Hepatocyte (in vitro differentiated cells and primary cell): ENCODE measurements around the genes SIM2 and VPS26C.

DNA sequence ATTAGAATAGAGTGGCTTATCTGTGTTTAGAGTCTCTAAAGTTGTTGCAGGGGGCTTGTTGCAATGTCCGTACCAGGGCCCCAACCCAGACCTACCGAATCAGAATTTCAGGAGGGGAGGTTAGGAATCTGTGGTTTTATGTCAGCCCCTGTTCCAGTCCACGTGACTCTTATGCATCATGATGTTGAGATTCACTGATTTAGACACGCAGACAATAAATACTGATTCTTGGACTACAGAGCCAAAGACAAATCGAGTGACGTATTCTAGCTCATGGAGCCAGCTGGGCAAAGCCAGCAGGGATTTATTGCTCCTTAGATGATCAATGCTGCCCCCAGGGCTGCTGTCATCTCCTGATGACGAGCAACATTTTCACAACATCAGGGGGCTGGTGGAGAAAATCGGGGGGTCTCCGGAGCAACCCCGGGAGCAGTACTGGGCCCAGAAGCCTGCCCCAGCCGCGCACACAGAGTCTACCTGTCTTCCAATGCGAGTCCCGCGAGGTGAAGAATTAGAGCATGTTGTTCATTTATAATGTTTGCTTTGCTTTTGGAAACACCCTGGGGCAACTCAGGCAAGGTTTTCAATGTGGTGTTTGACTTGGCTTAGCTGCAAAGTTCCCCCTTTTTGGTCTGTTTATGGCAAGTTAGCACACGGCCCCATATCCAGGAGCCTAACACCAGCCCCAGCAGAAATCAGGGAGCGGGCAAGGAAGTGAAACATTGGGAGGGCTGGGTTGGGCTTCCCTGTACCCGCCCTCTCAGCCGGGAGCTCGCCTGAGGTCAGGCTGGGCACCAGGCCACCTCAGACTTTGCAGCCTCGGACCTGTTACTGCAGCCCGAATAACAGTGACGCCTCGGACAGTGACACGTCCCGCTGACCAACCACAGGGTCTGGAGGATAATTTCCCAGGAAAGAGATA is 19.8 kb upstream of the CLDN14 start:
- RAMPAGE, long total RNA, result no peak
- RRBS, result no CpG with 5 or more reads among the region's 26 CpGs

DNA sequence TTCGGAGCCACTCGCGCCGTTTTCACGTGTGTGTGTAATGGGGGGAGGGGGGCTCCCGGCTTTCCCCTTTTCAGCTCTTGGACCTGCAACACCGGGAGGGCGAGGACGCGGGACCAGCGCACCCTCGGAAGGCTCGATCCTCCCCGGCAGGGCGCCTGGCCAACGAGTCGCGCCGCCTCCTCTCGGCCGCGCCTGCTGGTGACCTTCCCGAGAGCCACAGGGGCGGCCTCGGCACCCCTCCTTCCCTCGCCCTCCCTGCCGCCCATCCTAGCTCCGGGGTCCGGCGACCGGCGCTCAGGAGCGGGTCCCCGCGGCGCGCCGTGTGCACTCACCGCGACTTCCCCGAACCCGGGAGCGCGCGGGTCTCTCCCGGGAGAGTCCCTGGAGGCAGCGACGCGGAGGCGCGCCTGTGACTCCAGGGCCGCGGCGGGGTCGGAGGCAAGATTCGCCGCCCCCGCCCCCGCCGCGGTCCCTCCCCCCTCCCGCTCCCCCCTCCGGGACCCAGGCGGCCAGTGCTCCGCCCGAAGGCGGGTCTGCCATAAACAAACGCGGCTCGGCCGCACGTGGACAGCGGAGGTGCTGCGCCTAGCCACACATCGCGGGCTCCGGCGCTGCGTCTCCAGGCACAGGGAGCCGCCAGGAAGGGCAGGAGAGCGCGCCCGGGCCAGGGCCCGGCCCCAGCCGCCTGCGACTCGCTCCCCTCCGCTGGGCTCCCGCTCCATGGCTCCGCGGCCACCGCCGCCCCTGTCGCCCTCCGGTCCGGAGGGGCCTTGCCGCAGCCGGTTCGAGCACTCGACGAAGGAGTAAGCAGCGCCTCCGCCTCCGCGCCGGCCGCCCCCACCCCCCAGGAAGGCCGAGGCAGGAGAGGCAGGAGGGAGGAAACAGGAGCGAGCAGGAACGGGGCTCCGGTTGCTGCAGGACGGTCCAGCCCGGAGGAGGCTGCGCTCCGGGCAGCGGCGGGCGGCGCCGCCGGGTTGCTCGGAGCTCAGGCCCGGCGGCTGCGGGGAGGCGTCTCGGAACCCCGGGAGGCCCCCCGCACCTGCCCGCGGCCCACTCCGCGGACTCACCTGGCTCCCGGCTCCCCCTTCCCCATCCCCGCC is at the start of gene SIM2:
TSS of gene SIM2 (plus strand) at position 539 of the 1,100 bp plus-strand sequence.
- RAMPAGE, long total RNA, result no peak
- RRBS, result 3% methylated on average over 65 of the region's 135 CpGs

DNA sequence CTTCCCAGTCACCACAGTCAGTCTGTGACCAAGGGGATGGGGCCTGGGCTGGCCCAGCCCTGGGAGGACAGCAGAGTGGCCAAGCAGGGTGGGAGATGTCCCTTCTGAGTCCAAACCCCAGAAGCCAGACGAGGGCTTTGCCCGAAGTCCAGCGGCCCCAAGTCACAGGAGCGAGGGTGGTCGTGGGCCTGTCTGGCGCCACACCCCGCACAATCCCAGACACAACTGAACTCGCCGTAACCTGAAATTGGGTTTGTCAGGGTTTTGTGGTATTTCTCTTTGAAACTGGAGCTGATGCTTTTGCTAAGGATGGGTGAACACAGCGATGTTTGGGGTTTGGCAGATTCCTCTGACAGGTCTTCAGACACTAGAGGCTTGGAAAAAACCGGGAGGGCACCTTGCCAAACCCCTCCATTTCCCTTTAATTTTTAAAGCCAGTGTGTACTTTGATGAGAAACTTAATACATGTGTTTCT is 29.8 kb downstream of the SIM2 start:
- RAMPAGE, long total RNA, result no peak
- RRBS, result no CpG with 5 or more reads among the region's 11 CpGs

DNA sequence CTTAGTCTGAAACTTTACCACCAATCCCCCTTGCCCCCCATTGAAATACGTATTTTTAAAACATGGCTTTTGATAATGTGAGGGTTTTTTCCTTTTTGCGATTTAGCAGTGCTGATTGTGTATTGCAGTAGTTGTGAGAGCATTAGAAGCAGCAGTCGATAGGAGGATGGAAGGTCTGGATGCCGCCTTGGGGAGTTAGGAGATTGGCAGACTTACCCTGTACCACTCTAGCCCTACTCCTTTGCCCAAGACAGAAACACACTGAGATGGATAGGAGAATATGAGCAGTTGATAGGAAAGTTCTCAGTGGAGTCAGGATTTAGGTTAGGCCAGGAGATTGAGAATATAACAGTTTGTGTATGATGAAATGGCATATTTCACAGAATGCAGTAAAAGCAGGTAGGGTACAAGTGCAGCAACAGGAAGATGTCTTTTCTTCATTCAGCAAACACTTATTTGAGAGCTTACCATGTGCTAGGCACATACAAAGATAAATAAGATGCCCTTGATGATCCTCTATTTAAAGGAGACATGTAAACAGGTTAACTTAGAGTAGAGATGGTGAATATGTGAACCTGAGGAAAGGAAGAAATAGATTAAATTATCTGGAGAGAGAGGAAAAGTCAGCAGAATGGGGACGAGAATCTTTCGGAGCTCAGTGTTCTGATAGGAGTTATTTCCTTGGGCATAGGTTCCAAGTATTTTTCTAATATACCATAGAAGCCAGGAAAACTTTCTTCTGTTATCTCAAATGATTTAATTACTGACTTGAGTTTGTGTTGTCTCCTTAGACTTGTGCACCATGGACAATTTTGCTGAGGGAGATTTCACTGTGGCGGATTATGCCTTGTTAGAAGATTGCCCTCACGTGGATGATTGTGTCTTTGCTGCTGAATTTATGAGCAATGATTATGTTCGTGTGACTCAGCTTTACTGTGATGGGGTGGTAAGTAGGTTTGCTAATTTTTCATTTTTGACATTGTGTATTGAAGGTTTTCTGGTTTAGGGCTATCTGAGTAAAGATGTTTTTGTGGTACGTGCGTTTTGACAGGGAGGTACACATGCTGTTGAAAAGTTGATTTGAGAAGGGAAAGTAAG is 13.8 kb downstream of the TTC3 start:
- RAMPAGE, long total RNA, result no peak
- RRBS, result no CpG with 5 or more reads among the region's 11 CpGs

DNA sequence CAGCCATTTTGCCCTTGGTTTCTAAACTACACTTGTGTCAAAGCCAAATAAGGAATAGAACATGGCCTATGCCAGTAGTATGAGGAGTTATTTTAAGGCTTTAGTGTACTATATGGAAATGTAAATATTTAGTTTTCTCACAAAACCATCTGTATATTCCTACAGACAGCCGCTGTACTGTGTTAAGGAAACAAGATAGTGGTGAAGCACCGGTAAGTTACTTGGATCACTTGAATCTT is 86.4 kb downstream of the TTC3 start:
- RAMPAGE, long total RNA, result no peak
- RRBS, result no CpG with 5 or more reads among the region's 2 CpGs

GRCh38 chr21:37207122-37207825 is 59.9 kb downstream of the VPS26C start:
- RAMPAGE, long total RNA, result no peak
- RRBS, result no CpG with 5 or more reads among the region's 6 CpGs

- RAMPAGE, long total RNA, result no peak
- RRBS, result 3% methylated on average over 6 of the region's 33 CpGs
Measured at GRCh38 chr21:37221145-37221754, 45.9 kb downstream of the VPS26C start.

GRCh38 chr21:37257152-37257931 is 9.8 kb downstream of the VPS26C start:
- RAMPAGE, long total RNA, result no peak
- RRBS, result under 1% methylated on average over 9 of the region's 33 CpGs

DNA sequence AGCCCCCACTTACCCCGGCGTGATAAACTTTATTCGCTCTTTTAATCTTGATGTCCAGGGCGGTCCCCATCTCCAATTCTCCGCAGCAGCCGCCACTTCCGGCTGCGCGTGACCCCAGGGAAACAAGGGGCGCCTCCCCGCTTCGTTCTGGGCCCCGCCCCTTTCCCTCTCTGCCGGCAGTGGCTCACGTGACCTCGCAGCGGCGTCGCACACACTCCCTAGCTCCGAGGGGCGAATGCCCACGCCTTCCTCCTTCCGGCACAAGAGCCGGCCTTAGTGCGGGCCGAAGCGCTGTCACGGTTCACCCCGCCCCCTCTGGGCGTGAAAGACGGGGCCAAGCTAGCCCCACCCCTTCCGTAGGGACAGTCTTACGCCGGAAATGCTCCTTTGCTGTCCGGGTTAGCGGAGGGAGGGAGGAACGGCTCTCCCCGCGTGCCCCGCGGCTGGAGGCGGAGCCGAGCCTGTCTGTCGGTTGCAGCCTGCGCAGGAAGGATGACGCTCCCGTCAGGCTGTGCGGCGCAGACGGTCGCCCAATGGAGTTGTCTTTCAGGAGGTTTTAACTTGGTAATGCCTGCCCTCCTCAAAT is at the start of gene VPS26C:
TSS of gene VPS26C (minus strand) at position 110 of the 586 bp plus-strand sequence.
- RAMPAGE, long total RNA, result no peak
- RRBS, result 1% methylated on average over 25 of the region's 51 CpGs

DNA sequence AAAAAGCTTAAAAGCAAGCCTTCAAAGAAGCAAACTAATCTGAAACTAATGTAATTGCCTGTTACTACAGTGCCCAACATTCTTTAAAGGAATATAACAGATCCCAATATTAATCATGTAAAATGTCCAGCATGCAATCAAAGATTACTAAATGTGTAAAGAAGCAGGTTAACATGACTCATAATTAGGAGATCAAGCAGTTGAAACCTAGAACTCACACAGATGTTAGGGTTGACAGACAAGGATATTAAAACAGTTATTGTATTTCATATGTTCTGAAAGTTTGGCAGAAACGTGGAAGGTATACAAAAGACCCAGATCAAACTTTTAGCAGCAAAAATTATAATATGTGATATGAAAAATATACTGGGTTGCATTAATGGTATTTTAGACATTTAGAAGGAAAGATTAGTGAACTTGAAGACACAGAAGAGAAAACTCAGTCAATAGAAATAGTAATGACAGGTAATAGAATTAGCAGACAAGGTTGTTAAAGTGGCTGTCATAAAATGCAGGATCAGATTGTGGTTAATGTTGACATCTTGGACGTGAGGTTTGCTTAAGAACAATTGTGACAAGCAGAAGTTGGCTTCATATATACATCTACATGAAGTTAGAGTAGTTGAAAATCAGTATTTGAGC is 18.0 kb downstream of the DYRK1A start:
- RAMPAGE, long total RNA, result no peak
- RRBS, result no CpG with 5 or more reads among the region's 2 CpGs

DNA sequence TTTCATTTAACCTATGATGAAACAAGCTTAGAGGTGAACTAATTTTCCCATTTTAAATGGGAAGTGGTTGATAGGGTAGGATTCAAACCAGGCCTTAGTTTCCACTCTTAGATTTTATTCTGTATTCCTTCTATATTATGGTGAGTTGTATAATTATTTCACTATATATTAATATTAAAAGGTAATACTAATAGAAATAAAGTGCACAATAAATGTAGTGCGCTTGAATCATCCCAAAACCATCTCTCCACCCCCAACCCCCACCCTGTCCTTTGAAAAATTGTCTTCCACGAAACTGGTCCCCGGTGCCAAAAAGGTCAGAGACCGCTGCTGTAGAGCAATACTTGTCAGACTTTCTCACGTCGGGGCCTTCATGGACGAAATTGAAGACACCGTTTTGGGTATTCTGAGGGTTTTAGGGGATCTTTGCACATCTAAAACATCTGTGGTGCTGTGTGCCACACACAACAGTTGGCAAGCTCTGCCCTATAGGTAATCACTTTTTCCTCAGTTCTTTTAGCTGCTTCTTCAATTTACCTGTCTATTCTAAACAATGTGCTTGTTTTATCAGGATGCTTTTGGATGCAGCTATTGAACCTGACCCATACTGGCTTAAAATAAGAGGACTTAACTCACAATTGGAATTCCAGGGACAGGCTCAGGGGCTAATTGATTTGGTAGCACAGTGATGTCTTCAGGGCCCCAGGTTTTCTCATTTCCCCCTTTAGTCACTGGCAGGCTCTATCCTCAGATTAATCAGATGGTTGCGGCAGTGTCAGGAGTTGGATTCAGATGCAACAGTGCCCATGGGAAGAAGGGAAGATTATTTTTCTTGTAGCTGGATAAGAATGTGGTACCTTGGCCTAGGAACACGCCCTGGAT is 19.7 kb downstream of the DYRK1A start:
- RAMPAGE, long total RNA, result no peak
- RRBS, result no CpG with 5 or more reads among the region's 10 CpGs

DNA sequence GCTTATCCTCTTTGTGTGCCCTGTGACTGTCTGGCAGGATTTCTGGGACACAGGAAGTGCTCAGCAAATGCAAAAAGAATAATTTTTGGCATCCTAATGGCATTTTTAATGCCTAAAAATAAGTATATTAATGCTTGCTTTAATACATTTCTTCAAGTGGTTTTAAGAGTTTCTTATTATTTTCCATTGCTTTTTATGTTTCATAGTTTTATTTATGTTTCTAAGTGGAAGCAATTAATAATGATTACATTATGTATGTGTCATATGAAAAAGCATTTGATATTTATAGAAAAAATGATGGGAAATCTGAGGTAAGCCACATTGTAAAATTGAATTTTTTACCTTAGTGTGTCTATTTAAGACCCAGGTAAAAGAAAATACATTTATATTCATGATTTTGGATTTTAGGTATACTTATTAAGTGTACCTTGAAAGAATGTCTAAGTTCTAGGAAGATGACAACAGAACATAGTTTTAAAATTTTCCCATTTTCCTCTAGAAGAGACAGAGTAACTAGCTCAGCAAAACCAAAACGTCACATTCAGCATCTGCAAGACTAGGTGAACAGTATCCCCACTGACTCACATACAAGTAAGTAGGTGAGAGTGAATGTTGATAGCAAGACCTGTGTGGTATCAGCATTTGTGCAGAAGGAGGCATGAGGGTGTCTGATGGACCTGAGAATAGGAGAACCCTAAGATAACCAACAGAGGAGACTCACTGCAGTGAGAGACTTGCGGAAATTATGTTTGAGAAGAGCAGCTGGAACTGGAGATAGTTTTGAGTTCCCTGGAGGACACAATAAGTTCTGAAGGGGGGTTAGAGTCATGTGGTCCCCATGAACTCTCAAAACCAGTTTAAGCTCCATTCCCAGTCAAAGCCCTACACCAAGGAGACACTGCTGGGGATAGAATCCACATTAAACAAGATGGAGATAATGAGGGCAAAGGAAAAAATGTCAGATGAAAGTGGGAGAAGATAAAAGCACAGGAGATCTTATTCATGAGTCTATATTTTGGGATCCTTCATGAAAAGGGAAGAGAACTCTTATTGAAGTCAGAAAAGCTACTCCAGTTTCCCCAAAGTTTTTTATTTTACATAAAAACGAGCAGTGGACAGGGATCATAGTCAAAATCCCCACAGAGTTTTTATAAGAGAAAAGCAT is 59.0 kb downstream of the DYRK1A start:
- RAMPAGE, long total RNA, result no peak
- RRBS, result no CpG with 5 or more reads among the region's 3 CpGs

GRCh38 chr21:37447413-37447852 is 80.9 kb downstream of the DYRK1A start:
- RAMPAGE, long total RNA, result no peak
- RRBS, result no CpG with 5 or more reads among the region's 4 CpGs

GRCh38 chr21:37477931-37478580 is 111.5 kb downstream of the DYRK1A start:
- RAMPAGE, long total RNA, result no peak
- RRBS, result no CpG with 5 or more reads among the region's 3 CpGs

GRCh38 chr21:37533030-37533797 is 166.6 kb downstream of the DYRK1A start:
- RAMPAGE, long total RNA, result no peak
- RRBS, result no CpG with 5 or more reads among the region's 18 CpGs

DNA sequence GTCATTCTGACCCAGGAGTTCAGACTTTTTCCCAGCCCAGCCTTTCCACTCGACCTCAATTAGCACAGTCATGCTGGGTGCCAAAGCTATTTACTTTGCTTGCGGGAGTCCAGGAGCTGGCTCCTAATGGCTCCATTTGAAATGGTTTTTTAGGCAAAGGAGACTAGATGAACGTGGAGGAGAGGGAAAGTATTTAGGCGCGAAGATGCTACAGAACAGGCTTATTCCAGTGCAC is 198.3 kb downstream of the DYRK1A start:
- RAMPAGE, long total RNA, result no peak
- RRBS, result no CpG with 5 or more reads among the region's 5 CpGs

GRCh38 chr21:38277304-38277845 is 20.6 kb downstream of the KCNJ15 start:
- RAMPAGE, long total RNA, result no peak
- RRBS, result no CpG with 5 or more reads among the region's 9 CpGs

- RAMPAGE, long total RNA, result no peak
- RRBS, result no CpG with 5 or more reads among the region's 12 CpGs
Measured at GRCh38 chr21:38296285-38296988, 39.6 kb downstream of the KCNJ15 start.

DNA sequence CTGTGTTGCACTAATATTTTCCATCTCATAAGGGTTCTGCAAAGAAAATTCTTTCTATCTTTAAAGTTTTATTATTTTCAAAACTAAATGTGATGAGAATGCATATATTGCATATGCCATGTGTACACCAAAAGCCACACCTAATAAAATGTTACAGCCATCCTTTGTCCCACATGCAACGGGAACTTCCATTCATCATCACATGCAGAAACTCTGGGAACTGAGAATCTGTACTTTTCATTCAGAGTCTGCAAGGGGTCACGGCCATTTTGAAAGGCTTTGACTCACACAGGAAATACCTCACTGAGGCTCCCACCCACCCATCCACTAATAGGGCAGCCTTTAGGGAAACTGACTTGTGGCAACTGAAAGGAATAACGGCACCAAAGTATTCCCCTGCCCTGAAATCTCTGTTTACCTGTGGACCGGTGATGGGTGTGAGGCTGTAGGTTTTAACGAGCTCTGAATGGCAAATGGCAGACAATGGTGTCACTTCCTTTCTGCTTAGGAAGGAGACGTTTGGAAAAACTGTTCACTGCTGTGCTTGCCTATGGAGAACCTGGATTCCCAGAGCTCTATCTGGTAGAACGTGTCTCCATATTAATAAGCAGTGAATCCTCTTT is 37.8 kb downstream of the ERG start:
- RAMPAGE, long total RNA, result no peak
- RRBS, result no CpG with 5 or more reads among the region's 7 CpGs

GRCh38 chr21:38661595-38662139 is 144.1 kb upstream of the ETS2 start:
- RAMPAGE, long total RNA, result no peak
- RRBS, result no CpG with 5 or more reads among the region's 20 CpGs